HT1080 (cell line): ENCODE measurements around a stretch of chr2.

DNA sequence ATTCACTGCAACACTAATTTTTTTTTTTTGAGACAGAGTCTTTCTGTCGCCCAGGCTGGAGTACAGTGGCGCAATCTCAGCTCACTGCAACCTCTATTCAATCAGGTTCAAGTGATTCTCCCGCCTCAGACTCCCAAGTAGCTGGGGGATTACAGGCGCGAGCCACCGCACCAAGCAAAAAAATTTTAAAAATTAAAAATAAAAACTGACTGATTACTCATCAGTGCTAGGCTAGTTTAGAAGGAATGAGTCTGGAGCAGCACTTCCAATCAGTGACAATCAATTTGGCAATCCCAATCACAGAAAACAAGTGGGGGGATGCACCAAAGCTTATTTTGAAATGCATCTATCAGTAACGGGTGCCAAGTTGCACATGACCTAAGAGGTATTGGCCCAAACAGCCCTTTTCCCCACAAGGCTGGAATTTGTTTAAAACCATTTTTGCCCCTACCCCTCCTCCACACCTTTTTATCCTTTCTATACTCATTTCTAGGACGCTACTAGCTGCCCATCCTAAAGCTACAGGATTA lies 8.1 kb downstream of the SRSF7 start:
RAMPAGE:
- cytosol, long total RNA, result no peak
- long total RNA, result no peak
- nucleus, long total RNA, result no peak

DNA sequence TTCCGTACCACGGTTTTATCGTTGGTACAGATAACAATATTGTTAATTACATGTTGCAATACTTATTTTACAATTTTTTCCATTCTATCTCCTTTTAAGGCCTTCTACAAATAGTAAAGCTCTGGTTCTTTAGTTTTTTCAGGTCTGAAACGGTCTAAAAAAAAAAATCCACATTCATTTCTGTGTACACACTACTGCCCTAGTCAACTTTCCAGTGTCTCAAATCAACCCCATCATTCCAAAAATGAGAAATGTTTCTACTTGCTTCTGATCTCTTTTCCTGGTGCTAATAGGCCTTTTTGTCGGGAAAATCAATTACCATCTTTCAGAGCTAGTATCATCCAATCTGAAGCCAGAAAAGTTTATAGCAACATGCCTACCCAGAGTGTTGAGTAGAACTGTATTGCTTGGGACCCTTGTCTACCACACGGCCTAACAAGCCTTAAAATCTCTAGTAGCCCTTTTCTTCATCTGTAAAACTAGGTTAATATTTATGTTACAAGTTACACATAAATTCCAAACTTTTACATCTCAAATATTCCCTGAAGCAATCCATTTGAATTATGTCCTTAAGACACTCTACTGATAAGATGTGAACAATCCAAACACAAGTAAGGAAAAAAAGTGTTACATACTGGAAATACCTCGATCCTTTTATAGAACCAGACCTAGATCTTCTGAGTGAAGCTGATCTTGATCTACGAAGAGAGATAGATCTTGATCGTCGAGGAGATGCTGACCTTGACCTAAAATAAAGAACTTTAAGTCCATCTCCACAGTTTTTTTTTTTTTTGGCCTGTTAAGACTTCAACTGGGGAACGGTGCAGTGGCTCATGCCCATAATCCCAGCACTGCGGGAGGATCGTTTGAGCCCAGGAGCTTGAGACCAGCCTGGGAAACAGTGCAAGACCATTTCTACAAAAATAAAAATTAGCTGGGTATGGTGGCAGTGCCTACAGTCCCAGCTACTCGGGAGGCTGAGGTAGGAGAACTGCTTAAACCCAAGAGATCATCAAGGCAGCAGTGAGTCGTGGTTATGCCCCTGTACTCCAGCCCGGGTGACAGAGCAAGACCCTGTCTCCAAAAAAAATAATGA lies 3.4 kb downstream of the SRSF7 start:
RAMPAGE:
- cytosol, long total RNA, result no peak
- long total RNA, result no peak
- nucleus, long total RNA, result no peak

DNA sequence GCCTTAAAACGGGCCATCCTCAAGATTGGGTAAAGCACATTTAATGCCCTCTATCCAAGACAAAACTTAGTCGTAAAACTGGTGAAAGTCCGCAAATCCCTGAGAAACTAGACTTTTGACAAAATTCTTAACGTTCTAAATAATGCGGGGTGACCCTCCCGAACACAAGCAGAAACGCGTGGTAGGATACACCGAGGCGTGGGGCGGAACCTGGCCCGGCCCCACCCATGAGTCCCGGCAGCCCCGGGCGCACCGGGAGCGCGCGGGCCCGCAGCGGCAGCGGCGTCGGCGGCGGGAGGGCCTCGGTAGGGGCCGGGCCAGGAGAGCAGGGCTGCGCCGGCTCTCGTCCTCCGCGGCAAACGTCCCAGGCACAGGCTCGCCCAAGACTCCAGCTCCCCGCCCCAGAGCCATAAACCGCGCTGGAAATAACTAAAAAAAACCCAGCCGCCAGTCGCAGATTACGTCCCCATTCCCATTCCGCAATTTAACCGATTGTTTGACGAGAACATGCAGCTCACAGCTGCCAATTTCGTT lies 831 bp downstream of the SRSF7 start:
RAMPAGE:
- cytosol, long total RNA, result no peak
- long total RNA, result no peak
- nucleus, long total RNA, result no peak

DNA sequence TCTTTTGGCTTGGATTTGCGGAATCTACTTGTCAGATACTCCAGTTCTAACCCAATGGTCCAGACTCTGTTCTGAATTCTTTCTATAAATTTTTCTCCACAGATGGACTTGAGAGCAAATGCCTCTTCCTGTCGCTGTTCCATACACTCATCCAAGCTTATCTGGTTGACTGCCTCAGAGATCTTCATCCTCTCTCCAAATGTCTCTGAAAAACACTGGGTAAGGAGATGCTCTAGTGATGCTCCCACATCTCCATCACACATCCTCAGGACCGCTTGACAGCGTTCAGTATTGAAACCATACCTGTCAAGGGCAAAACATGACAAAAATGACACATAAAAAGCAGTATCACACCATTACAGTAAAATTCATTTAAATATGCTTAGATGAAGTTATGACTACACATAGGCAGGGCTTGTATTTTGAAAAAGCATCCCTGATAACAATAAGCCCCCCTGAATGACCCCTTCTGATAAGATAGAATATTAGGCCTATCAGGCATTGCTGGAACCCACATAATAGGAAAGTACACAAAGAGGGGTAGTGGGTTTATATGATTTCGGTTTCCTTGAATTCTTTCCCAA lies 14.1 kb downstream of the DHX57 start:
RAMPAGE:
- cytosol, long total RNA, result no peak
- long total RNA, result no peak
- nucleus, long total RNA, result no peak

DNA sequence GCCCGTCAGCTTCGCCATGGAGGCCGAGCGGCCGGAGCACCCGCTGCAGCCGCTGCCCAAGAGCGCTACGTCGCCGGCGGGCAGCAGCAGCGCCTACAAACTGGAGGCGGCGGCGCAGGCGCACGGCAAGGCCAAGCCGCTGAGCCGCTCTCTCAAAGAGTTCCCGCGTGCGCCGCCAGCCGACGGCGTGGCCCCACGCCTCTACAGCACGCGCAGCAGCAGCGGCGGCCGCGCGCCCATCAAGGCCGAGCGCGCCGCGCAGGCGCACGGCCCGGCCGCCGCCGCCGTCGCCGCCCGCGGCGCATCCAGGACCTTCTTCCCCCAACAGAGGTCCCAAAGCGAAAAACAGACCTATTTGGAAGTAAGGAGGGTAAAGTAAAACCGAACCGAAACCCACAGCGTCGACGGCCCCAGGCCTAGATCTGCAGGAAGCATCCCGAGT lies 70.6 kb downstream of the ARHGEF33 start:
RAMPAGE:
- cytosol, long total RNA, result no peak
- long total RNA, result no peak
- nucleus, long total RNA, result no peak

DNA sequence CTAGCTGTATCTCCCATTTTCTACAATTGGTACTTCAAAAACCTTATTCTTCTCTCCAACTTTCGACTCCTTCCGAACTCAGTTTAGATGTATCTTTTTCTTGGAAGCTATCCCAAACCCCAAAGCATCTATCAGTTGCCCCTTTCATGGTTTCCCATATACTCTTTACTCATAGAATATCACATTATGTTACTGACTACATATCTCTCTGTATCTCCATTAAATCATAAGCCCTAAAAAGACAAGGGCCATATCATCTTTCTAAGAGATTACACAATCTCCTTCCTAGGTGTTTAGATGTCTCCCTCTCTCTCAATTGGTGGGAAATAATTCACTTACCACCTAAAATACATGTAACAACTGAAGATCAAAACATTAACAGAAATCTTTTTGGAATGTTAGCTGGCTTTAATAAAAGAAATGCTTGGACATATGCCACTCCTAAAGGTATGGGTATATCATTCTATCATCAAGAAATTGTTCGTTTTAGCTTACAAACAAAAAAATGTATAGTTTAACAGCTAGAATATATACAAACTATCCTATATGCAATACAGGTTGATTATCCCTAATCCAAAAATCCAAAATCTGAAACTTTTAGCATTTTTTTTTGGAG lies 54.3 kb downstream of the SOS1 start:
RAMPAGE:
- cytosol, long total RNA, result no peak
- long total RNA, result no peak
- nucleus, long total RNA, result no peak

DNA sequence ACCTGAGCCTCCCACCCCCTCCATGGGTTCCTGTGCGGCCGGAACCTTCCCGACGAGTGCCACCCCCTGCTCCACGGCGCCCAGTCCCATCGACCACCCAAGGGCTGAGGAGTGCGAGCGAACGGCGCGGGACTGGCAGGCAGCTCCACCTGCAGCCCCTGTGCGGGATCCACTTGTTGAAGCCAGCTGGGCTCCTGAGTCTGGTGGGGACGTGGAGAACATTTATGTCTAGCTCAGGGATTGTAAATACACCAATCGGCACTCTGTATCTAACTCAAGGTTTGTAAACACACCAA lies 123.6 kb upstream of the SOS1 start:
RAMPAGE:
- cytosol, long total RNA, result no peak
- long total RNA, result no peak
- nucleus, long total RNA, result no peak

DNA sequence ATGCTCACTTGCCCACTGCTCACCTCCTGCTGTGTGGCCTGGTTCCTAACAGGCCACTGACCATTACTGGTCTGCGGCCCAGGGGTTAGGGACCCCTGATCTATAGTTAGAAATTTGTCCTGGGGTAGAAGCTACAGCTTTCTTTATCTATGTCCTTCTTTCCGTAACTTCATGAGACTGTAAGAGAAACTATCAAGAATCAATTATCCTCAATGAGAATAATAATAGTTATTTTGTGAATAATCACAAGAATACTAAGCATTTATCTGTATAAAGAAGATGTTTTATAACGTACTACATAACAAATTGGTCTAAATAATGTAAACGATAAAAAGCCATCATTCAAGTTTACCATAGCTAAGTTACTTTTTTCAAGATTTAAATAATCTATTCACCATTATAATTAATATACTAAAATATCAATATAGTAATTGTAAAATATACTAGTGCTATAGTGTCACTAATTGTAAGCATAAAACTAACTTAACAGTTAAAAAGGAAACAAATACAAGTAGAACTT lies 150.7 kb downstream of the MAP4K3 start:
RAMPAGE:
- cytosol, long total RNA, result no peak
- long total RNA, result no peak
- nucleus, long total RNA, result no peak

RAMPAGE:
- cytosol, long total RNA, result no peak
- long total RNA, result no peak
- nucleus, long total RNA, result no peak
Observed at GRCh38 chr2:39435590-39436258, 1.4 kb downstream of the MAP4K3 start.

GRCh38 chr2:39464773-39465409 lies 27.8 kb upstream of the MAP4K3 start:
RAMPAGE:
- cytosol, long total RNA, result no peak
- long total RNA, result no peak
- nucleus, long total RNA, result no peak

RAMPAGE:
- cytosol, long total RNA, result no peak
- long total RNA, result no peak
- nucleus, long total RNA, result no peak
Observed at GRCh38 chr2:39530241-39530952, 93.3 kb upstream of the MAP4K3 start.

RAMPAGE:
- cytosol, long total RNA, result no peak
- long total RNA, result no peak
- nucleus, long total RNA, result no peak
Observed at GRCh38 chr2:39608708-39609333, 56.9 kb upstream of the TMEM178A start.

GRCh38 chr2:40100950-40101600 lies 322.0 kb upstream of the THUMPD2 start:
RAMPAGE:
- cytosol, long total RNA, result no peak
- long total RNA, result no peak
- nucleus, long total RNA, result no peak

RAMPAGE:
- cytosol, long total RNA, result no peak
- long total RNA, result no peak
- nucleus, long total RNA, result no peak
Observed at GRCh38 chr2:40450430-40451316, 1.2 kb downstream of the SLC8A1 start.

DNA sequence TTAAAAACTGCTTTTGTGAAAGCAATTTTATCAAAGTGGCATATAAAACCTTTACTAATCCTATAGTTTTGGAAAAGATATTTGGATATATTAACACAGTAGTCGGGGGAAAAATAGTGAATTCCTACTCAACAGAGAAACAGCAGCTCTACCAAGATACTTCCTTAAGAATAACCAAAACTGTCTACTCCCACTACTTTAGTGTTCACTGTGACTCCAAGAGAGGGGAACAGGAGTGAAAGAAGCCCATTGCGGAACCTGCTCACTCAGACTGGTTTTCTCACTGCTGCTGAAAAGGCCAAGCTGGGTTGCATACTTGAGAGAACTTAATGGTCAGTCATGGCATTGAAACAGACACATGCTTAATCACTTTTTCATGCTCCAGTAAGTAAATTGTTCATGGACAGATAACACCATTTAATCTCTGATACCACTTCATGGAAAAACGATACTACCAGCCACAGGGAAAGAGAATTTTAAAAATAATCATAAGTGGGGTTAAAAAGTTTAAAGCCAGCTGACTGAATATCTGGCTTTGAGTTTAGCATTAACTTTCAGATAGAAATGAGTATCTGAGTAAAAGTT lies 35.7 kb upstream of the SLC8A1 start:
RAMPAGE:
- cytosol, long total RNA, result no peak
- long total RNA, result no peak
- nucleus, long total RNA, result no peak

GRCh38 chr2:40511436-40512934 lies 60.1 kb upstream of the SLC8A1 start:
RAMPAGE:
- cytosol, long total RNA, result no peak
- long total RNA, result no peak
- nucleus, long total RNA, result no peak

RAMPAGE:
- cytosol, long total RNA, result no peak
- long total RNA, result no peak
- nucleus, long total RNA, result no peak
Observed at GRCh38 chr2:41847727-41848622, 199.8 kb upstream of the PKDCC start.

RAMPAGE:
- cytosol, long total RNA, result no peak
- long total RNA, result no peak
- nucleus, long total RNA, result no peak
Observed at GRCh38 chr2:41907615-41907840, 140.3 kb upstream of the PKDCC start.

RAMPAGE:
- cytosol, long total RNA, result no peak
- long total RNA, result no peak
- nucleus, long total RNA, result no peak
Observed at GRCh38 chr2:41912809-41913253, 135.0 kb upstream of the PKDCC start.

GRCh38 chr2:41921991-41922767 lies 125.6 kb upstream of the PKDCC start:
RAMPAGE:
- cytosol, long total RNA, result no peak
- long total RNA, result no peak
- nucleus, long total RNA, result no peak